H9 (cell line): ENCODE measurements around a stretch of chr22.

DNA sequence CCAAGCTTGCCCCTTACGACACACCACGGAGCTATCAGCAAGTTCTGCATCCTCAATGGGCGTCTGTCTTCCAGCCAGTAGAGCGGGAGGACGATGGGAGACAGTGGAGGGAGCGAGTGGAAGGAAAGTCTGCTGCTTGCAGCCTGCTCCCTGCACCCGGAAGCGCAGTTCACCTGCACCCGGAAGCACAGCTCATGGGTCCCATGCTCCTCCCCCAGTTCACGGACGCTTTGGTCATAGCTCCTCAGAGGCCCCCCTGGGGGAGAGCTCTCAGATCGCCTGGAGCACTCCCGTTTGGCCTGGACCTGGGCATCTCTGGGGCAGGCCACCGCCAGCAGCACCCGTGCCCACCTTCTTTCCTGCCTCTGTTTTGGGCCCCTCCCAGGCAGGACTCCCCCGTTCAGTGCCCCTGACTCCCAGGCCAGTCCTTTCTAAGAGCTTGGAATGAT lies 51.4 kb downstream of the FBLN1 start:
- PRO-cap, result no peak

DNA sequence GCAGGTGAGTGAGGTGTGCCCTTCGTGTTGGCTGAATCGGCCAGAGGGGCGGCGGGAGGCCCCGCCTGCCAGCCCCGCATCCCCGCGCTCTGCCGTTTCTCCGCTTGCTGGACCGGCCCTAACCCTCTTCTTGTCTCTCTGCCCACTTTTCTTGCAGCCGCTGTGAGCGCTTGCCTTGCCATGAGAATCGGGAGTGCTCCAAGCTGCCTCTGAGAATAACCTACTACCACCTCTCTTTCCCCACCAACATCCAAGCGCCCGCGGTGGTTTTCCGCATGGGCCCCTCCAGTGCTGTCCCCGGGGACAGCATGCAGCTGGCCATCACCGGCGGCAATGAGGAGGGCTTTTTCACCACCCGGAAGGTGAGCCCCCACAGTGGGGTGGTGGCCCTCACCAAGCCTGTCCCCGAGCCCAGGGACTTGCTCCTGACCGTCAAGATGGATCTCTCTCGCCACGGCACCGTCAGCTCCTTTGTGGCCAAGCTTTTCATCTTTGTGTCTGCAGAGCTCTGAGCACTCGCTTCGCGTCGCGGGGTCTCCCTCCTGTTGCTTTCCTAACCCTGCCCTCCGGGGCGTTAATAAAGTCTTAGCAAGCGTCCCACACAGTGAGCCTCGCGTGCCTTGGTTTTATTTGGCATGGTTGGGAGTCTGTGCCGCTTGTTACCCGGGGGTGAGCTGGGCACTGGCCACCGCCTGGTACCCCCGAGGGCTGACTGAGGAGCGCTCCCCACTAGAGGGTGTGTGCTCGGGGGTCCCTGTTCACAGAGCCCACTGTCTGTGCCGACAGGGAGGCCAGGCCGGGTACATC lies 60.3 kb downstream of the FBLN1 start:
- PRO-cap, result no peak

DNA sequence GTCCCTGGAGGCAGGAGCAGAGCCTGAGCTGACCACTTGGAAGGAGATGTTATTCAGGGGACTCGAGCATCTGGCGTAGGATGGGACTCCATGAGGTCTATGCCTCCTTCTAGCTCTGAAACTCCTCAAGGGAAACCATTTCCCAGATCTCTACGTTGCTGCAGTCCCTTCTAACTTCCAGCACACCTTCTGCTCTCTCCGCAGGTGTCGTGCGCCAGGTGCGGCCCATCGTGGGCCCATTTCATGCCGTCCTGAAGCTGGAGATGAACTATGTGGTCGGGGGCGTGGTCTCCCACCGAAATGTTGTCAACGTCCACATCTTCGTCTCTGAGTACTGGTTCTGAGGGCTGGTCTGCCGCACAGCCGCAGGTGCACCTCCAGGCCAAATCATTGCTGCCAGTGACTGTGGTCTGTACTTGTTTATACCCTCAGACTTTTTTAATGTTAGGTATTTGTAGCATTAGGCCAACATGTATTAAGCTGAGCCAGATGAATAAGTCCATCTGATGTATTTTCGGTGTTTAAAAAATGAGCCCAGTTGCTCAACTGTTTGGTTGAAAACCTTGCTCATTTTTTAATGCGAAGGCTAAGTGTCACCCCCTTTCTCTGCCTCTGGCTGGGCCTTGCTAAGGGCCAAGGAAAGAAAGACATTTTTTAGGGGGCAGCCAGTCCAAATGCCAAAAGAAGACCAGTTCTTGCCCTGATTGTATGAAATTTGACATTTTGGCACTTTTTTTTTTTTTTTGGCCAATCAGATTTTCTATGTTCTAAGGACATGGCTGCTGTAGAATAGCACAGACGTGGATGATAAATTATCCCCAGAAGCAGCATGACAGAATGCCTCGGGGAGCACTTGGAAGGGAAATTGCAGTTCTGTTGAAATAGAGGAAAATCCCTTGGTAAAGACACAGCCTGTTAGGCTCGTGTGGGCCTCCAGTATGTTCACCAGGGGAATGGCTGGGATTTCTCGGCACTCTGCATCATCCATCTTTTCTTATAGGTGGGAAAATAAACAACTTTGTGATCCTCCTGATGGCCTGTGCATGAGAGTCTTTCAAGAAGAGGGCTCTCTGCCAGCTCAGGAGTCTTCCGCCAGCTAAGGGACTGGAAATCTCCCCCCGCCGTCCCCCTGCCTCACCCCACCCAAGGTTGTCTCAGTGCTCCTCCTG lies 71.1 kb upstream of the ATXN10 start:
- PRO-cap, result no peak

GRCh38 chr22:45672999-45674277 lies 1.8 kb downstream of the ATXN10 start:
- PRO-cap, result no peak

- PRO-cap, result no peak
Observed at GRCh38 chr22:45859173-45860240, 117.5 kb downstream of the WNT7B start.

GRCh38 chr22:46001387-46001906 lies 24.5 kb upstream of the WNT7B start:
- PRO-cap, result no peak

GRCh38 chr22:46004423-46005023 lies 27.6 kb upstream of the WNT7B start:
- PRO-cap, result no peak

DNA sequence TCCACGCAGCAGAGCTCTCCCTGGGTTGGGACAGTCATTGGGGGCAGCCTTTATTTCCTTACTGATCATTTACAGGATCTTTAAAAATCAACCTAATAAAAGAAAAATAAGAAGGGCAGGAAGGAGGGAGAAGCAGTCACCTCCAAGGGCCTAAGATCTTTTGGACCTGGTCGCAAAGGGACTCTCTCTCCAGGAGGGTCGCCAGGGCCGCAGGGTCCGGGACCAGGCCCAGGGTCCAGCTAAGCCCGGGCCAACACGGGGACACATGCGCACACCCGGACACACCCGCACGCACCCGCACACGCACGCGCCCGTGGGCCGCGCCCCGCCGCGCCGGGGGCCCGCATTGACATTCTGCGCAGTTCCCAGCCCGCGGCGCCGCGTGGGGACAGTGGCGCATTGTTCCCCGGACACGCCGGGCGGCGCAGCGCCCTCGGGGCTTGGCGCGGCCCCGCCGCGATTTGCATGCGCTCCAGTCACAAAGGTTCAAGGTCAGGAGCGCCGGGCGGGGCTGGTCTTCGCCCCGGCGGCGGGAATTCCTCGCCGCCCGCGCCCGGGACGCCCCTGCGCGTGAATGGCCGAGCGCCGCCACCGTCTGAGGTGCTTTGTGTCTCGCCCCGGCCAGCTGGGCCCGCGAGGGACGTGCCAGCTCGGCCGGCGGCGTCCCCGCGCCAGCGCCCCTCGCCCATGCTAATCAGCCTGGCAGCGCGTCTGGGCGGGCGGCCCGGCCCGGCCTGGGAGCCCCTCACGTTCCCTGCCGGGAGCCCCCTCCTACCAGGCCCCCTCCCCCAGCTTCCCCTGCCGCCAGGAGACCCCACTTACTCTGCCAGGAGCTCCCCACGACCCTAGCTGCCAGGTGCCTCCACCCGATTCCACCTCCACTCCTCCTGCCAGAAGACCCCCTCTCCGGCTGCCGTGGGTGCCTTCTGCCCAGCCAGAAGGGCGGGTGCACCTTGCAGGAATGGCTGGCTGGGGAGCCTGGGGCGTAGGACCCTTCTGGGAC lies 50.4 kb upstream of the WNT7B start:
- PRO-cap, result bidirectional peak, plus-strand start at position 481 of the sequence, minus-strand start at position 463 of the sequence; unidirectional peak, minus-strand start at position 572 of the sequence; unidirectional peak, minus-strand start at position 692 of the sequence

- PRO-cap, result no peak
Observed at GRCh38 chr22:46040376-46041563, 63.8 kb upstream of the WNT7B start.

- PRO-cap, result no peak
Observed at GRCh38 chr22:46055081-46055842, 78.3 kb upstream of the WNT7B start.

DNA sequence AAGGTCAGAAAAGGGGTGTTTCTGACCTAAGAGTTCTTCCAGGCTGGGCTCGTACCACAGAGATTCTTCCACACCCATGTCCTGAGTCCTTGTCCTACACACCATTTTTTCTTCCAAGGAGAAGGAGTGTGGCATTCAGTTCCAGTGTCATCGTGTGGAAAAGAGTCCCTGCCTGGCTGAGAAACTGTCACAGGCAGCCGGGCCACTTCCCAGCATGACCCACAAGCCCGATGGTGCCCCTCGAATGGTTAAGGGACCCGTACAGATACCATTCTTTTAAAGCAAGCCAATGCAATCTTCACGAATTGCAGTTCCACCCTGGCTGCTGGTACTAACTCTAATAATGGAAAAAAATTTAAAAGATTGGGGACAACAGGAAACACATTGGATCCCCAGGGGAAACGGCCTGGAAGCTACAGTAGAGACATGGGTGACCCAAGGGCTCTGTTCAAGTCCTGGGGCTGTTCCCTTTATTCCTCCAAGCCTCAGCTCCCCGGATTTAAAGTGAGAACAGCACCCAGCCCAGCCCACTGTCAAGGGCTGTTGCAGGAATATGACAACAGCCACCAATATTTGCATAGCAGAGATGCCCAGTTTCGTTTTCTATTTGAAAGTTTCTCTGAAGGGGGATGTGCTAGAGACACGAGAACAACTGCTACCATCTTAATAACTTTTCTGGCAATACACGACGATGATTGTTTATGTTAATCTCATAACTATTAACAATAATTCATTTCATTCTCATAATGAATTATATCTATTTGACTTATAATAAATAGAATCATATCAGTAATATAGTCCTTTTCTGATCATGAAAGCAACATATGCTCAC lies 81.0 kb upstream of the WNT7B start:
- PRO-cap, result no peak

GRCh38 chr22:46069986-46070562 lies 80.3 kb upstream of the PPARA start:
- PRO-cap, result no peak

DNA sequence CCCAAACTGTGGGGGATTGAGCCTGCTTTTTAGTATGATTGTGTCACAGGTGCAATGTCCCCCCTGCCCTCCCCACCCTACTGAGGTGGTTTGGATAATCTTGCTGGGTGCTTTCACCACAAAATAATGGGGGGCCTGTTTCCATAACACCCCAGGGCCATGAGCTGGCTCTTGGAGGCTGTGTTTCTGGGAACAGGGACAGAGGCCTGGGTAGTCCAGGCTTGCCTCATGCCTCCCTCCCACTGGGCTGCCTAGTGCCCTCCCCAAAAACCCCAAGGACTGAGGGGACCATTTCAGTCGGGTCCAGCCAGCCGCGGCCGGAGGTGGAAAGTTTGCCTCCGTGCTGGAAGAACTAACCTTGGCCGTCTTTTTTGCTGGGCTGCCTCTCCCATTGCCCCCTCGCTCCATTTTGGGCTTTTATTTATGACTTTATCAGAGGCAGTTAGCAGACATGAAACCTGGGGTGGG lies 76.8 kb upstream of the PPARA start:
- PRO-cap, result no peak

- PRO-cap, result no peak
Observed at GRCh38 chr22:46073983-46074856, 76.1 kb upstream of the PPARA start.

DNA sequence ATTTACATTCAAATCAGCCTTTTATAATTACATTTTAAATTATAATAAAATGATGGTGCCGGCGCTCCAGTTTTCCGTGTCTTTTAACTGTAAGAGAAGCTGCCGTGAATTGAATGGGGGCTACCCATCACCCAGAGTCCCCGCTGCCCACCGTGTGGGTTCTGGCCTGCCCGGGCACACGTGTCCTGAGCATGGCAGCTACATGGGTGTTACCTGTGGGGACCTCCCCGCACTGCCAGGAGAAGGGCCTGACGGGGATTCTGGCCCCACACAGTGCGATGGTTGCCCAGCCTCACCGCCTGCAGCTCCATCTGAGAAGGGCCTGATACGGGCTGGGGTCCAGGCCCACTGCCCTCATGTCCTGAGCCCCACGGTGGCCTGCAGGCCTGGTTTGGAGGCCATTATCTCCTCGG lies 72.2 kb upstream of the PPARA start:
- PRO-cap, result no peak

DNA sequence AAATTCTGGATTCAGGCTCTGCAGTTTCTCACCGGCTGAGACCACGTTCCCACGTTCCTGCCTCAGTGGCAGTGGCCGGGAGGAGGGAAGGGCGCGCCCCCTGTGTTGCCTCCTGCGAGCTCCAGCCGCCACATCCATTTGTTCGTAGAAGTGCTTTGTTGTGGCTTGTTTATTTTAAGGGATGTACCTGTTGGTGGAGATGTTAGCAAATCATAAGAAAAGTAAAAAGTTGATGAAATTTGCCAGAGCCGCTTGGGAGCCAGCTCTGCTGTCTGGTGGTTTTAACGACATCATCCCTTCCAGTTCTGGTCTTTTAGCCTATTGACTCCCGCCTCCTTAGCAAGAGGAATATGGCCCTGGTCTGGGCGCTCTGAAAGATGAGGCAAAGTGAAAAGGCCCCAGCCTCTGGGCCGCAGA lies 66.6 kb upstream of the PPARA start:
- PRO-cap, result no peak

- PRO-cap, result no peak
Observed at GRCh38 chr22:46116219-46116958, 33.9 kb upstream of the PPARA start.

GRCh38 chr22:46130800-46131447 lies 19.4 kb upstream of the PPARA start:
- PRO-cap, result no peak

DNA sequence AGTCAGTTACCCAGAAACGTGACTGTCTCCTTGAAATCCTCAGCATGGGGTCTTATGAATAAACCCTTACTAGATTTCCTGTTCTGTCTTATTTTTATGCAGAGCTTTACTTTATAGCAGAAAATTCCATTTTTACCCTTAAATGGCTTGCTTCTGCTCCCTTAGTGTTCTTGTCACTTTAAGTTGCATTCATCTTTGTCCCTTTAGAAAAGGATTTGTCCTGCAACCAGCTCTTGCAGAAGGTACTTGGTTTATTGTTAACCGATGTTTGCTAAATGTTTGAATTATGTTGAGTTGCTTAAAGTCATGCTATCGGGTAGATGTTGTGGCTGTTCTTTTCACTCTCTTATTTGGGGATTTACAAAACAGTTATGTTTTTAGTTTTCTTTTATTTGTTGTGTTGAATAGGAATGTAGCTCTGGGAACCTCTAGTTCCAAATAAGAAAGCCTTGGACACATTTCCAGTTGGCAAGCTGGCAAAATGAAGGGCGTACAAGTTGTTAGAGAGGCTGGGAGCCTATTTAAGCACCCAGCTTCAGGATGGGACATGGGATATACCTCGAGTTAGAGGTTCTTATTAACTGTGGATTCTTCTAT lies 22.6 kb downstream of the PPARA start:
- PRO-cap, result no peak

DNA sequence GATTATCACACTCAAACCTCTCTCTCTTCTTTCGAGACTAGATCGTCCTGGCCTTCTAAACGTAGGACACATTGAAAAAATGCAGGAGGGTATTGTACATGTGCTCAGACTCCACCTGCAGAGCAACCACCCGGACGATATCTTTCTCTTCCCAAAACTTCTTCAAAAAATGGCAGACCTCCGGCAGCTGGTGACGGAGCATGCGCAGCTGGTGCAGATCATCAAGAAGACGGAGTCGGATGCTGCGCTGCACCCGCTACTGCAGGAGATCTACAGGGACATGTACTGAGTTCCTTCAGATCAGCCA lies 15.0 kb downstream of the CDPF1 start:
- PRO-cap, result no peak